Daoy (cell line): ENCODE data around the genes JDP2, BATF and FLVCR2.

- RAMPAGE, long total RNA = no peak
These were observed 17.2 kb downstream of the DLST start for GRCh38 chr14:74898981-74899313.

- RAMPAGE, long total RNA = no peak
These were observed 19.8 kb downstream of the RPS6KL1 start for GRCh38 chr14:74902989-74903962.

- RAMPAGE, long total RNA = no peak
These were observed 17.5 kb downstream of the RPS6KL1 start for GRCh38 chr14:74905284-74906148.

DNA sequence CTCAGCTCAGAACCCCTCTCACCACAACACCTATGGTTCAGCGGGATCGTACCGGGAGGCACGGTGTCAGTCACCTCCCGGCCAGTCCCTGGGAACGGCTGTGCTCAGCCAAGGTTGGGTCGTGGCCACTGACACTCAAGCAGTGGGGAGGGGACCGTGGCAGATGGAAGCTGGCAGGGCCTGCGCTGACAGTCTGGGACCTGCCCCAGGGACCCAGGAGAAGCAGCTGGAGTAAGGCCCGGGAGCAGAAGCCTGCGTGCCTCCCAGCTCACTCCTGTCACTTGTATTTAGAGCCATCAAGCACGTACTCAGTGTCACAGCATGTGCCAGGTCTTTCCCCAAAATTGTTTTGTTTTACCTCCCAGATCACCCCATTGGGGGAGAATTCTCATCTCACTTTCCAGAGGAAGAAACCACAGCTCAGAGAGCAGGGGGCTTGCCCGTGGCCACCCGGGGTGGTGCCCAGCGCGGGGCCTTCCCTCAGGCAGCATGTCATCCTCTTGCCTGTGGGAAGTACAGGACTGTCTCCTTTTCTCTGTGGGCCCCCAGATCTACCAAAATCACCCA, 6.1 kb downstream of the RPS6KL1 start:
- RAMPAGE, long total RNA = no peak

DNA sequence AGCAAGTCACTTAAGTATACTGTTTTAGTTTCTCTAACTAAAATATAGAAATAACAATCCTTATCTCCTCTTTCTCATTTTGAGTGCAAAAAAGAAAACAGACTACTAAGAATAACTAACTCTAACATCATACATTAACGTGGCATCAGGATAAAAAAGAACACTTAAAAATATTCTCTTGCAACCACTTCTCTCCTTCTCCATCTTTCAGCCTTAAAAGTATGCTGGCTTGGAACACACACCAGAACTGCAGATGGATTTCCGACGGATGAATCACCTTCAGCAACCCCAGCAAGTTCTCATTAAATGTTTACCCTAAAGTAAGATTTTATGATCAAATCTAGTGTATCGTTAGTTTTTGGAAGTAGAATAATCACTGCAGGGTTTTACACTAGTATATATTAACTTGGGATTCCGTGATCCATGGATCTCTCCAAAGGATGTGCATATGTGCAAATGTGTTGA, 1.3 kb downstream of the NEK9 start:
- RAMPAGE, long total RNA = no peak

DNA sequence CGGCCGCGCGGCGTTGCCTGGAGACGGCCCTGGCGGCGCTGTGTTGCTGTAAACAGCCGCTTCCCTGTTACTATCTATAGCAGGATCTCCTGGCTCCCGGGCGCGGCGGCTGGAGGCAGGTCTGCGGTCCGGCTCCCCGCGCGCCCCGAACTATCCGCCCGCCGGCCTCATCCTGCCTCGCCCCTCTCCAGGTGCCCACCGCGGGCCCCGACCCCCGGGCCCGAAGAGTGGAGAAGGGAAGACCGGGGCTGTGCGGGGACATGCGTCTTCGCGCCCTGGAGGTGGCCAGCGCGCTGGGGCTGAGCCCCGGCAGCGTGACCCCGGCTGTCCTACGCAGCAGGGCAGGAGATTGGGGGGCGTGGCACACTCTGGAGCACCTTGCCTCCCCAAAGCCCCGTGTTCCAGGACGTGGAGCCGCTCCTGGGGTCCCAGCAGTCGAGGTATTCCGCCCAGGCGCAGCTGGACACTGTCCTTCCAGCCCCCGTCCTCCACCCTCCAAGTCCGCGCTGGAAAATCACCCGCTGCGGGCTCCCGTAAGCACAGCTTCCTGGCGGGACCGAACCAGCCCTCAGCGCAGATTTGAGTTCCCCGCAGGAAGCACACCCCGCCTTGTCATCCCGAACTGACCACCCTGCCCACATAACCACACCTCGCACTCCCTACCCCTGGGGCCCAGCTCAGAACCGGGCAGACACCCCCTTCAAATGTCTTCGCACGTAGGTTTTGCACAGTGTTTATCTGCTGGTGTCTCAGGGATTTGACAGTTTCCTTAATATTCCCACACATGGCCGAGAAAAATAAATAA, 1.2 kb upstream of the FOS start:
- RAMPAGE, long total RNA = no peak

- RAMPAGE, long total RNA = no peak
These were observed 1.2 kb downstream of the FOS start for GRCh38 chr14:75279762-75280234.

- RAMPAGE, long total RNA = no peak
These were observed 558 bp upstream of the JDP2 start for GRCh38 chr14:75427365-75427563.

GRCh38 chr14:75427564-75428168, at the start of gene JDP2:
Gene JDP2 (plus strand): TSS chr14:75428022.
- RAMPAGE, long total RNA = no peak

GRCh38 chr14:75430982-75431837, 3.4 kb downstream of the JDP2 start:
- RAMPAGE, long total RNA = no peak

- RAMPAGE, long total RNA = no peak
These were observed 12.1 kb downstream of the JDP2 start for GRCh38 chr14:75439806-75440358.

GRCh38 chr14:75450289-75450960, 22.6 kb downstream of the JDP2 start:
- RAMPAGE, long total RNA = no peak

DNA sequence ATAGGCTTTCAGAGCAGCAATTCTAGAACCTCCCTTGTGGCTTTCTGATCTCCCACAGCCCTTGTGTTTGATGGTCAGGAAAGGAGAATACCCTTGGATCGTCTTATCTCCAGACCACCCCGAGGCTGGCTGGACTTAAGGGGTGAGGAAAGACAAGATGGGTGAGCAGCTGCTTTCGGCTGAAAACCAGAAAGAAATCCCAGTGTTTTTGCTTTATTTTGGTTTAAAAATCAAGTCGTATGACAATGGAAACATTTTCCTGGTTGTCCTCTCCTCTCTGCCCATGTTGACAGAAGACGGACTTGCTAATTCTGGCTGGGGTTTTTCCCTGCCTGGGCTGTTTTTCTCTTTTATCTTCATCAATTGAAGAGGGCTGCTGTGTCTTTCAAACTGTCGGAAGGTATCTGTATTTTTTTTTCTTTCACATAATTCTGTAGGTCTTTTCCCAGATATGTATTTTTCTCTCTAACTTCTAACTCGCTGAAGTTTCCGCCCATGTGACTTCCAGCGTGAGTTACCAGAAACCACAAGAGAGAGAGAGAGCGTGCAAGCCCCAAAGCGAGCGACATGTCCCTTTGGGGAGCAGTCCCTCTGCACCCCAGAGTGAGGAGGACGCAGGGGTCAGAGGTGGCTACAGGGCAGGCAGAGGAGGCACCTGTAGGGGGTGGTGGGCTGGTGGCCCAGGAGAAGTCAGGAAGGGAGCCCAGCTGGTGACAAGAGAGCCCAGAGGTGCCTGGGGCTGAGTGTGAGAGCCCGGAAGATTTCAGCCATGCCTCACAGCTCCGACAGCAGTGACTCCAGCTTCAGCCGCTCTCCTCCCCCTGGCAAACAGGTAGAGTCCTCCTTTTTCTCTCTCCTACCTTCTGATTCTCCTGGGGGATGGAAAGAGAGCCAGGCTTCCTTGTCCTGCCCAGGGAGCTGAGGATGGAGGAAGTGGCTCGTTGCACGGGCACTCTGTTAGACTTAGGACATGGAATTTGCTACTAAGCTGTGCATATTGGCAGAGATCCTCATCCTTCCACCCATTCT, at the start of gene BATF:
Gene BATF, plus strand, starts transcription at position 556 of the 1,029 bp plus-strand sequence.
- RAMPAGE, long total RNA = no peak

DNA sequence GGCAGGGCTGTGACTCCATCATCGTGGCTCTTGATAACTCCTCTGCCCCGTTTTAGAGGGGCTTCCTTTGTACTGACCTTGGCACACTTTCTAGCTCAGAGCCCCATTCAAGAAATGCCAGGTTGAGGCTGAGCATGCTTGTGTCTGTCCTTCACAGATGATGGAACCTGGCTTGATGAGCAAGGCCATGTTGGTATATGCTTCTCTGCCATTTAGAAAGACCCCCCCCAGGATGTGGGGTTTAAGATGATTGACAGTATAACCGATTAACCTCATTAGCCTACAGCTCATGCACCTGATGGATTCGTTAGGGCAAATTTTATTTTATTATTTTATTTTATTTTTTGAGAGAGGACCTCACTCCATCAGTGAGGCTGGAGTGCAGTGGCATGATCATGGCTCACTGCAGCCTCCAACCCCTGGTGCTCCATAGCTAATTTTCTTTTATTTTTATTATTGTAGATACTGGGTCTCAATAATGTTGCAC, 21.0 kb downstream of the BATF start:
- RAMPAGE, long total RNA = no peak

DNA sequence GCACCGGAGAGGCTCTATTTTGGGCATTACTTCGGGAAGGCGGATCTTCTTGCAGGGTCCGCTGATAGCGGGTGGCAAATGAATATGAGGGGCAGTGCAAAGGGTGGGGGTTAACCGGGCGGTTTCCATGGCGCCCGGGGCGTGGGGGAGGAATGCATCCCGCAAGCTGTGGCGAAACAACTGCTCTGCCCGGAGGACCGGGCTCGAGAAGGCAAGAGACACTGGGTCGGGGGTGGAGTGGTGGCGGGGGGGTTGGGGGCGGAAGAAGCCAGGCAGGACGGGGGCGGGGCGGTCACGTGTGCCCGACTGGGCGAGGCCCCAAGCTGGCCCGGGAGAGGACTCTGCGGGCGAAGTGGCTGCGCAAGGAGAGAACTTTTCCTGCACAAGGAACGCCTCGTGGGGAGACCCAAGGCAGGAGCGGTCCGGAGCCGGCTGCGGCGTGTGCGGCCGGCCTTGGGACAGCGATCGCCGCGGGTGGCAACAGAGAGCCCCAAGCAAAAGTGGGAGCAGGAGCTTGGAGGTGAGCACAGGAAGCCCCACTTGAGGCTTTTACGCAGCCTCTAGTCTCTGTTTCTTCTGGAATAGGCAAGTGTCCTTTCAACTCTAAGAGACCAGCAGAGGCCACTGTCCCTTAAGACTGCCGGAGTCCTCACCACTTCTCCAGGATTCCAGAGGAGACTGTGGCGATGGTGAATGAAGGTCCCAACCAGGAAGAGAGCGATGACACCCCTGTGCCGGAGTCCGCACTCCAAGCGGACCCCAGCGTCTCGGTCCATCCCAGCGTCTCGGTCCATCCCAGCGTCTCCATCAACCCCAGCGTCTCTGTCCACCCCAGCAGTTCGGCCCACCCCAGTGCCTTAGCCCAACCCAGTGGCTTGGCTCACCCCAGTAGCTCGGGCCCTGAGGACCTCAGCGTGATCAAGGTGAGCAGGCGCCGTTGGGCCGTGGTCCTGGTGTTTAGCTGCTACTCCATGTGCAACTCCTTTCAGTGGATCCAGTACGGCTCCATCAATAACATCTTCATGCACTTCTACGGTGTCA, at the start of gene FLVCR2:
Gene FLVCR2, plus strand, starts transcription at position 334 of the 1,041 bp plus-strand sequence.
- RAMPAGE, long total RNA = no peak

- RAMPAGE, long total RNA = no peak
These were observed 26.9 kb downstream of the FLVCR2 start for GRCh38 chr14:75604925-75606045.

- RAMPAGE, long total RNA = no peak
These were observed 10.0 kb downstream of the ERG28 start for GRCh38 chr14:75650599-75651180.

GRCh38 chr14:75867777-75868369, 113.9 kb downstream of the TGFB3 start:
- RAMPAGE, long total RNA = no peak

- RAMPAGE, long total RNA = no peak
These were observed 1.4 kb downstream of the ESRRB start for GRCh38 chr14:76377343-76377822.

- RAMPAGE, long total RNA = no peak
These were observed 45.9 kb upstream of the VASH1 start for GRCh38 chr14:76715056-76715983.